AG09319 (cell line): ENCODE measurements around a stretch of chr6.

GRCh38 chr6:110782521-110783445 is 32.5 kb downstream of the CDK19 start:
- RRBS: no CpG with 5 or more reads among the region's 4 CpGs

- RRBS: no CpG with 5 or more reads among the region's 20 CpGs
These were observed 30.7 kb downstream of the MFSD4B start for GRCh38 chr6:111289563-111290606.

DNA sequence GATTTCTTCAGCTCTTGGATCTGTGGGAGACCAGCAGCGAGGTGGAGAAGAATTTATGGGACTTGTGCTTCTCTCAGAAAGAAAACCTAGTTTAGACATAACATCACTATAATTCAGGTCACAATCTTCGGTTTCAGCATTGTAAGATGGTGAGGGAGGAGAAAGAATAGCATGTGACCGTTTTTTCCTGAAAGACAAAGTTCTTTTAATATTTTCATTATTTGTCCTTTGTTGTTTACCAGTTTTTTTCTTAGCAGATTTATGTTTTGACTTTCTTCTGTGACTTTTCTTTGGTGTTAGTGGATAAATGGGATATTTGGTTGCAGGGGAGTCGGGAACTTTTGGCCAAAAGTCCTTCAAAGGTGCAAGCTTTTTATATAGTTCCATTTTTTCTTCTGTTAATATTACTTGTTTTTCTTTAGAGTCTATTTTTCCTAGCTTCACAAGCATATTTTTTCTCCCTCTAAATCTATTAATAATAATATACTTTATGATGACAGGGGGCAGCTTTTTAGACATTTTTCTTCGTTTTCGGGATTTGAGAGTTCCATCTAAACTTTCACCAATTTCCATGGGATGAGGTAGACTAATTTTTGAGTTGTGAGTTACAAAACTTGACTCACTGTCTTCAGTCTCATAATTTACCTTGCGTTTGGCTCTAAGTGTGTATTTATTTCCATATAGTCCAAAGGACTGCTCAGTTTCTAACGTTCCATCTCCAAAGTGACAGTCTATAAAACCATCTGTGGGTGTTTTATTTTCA is 107.9 kb downstream of the REV3L start:
- RRBS: no CpG with 5 or more reads among the region's 8 CpGs

DNA sequence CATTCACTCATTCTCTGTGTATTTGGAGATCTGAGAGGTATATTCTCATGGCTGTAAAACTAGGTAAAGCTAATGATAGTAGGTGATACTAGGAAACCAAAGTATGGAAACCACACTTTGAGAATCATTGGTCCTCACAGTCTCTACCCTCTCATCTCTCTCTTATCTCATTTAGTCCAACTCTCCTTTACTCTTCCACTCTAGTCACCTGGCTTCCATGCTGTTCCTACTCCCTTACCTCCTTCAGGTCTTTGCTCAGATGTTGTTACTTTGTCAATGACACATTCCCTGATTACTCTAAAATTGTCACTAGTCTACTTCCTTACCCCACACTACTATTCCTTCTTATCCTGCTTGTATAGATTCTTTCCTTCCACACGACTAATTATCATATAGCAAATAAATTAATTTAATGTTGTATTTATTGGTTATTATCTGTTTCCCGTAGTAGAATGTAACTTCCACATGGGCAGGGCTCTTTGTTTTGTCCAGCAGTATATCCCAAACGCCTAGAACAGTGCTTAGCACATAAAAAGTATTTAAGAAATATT is 67.5 kb downstream of the REV3L start:
- RRBS: no CpG with 5 or more reads among the region's 3 CpGs

DNA sequence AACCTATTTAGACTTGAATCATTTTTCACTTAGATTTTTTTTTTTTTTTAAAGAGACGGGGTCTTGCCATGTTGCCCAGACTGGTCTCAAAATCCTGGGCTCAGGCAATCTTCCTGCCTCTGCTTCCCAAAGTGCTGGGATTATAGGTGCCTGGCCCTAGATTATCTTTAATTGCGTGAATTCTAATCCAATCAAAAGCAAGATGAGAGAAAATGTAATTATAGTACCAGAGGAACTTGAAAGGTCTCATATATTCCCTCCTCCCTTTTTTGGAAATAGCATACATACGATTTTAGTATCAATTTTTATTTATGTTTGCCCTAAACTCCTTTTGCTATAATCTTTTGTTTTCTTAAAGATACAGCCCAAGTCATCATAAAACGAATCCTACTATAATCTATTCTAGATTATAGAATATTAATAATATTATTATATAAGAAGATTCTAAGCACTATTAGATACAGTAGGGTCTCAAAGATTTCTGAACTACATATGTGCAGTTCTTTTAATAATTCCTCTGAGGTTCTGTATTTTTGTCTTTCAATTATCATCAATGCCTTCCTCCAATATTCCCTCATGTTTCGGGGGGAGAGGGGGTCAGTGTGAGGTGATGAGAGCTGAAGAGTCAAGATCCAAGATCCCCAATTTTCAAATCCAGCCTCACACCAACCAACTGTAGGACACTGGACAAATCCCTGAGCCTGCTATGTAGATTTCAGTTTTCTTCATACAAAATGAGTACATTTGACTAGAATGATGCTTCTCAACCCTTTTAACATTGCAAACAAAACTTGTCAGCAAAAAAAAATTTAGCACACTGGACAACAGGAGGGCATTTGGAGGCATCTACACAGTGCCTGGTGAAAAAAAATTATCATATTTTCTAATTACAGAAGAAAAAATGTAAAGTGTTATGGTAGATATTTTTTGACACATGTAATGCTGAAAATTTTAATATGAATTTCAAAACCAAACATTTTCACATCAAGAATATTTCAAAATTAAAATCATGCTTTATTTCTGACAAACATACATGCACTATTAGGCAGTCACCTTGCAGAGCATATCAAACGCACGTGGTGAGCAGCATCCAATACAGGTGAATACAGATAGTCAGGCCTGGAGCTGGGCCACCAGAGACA is 9.5 kb downstream of the REV3L start:
- RRBS: no CpG with 5 or more reads among the region's 7 CpGs

GRCh38 chr6:111572946-111573963 is 32.4 kb downstream of the TRAF3IP2 start:
- RRBS: no CpG with 5 or more reads among the region's 10 CpGs

DNA sequence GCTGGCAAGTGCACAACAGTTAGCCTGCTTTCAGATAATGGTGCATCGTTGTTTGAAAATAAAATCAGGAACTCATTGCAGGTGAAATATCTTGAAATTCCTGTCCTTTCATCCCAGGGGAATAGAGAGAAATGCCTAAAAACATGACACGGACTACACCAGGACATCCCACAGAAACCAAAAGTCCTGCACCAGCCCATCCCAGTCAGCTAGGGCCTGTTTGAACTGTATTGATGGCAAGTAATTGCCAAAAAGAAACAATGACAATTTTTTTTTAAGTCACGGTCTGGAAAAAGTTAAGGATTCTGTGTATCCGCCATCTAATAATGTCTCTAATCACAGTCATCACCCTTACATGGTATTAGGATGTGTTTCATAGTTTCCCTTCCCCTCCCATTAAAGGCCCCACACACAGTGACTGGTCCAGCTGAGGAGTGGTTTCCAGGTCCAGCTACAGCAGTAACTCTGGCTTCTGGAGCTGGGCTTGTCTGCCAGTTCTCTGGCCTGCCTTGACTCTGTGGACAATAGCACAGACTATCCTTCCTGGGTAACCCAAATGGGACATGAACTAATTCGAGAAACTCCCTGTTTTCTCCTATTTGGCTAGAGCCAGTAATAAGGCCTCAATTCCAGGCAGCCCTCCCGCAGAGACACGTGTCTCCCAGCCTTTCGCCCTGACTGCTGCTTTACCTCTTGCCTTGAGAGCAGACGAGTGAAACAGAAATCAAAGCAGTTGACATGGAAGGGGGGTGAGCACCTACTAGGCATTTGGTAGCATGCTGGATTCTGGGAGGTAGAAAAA is 1.5 kb downstream of the TRAF3IP2 start:
- RRBS: no CpG with 5 or more reads among the region's 9 CpGs

GRCh38 chr6:111615044-111615582 is 9.4 kb upstream of the TRAF3IP2 start:
- RRBS: no CpG with 5 or more reads among the region's 10 CpGs

DNA sequence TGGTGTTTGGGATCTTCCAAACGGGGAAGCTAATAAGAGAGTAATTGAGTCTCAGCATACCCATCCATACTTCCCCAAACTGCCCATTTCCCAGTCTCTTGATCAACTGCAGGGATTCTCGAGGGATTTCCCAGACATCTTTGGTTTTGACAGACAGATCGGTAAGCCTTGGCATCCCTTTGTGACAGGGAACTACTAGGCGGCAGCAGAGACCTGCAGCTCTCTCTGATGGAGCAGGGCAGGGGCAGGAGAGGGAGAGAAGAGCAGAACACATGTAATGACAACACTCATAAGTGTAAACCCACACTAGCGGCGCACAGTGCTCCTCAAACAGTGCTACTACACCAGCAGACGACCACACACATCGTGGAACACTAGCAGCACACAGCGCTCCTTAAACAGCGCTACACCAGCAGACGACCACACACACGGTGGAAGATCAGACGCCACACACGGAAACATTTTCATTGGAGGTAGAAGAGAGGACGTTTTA is 94.4 kb upstream of the TRAF3IP2 start:
- RRBS: no CpG with 5 or more reads among the region's 15 CpGs

DNA sequence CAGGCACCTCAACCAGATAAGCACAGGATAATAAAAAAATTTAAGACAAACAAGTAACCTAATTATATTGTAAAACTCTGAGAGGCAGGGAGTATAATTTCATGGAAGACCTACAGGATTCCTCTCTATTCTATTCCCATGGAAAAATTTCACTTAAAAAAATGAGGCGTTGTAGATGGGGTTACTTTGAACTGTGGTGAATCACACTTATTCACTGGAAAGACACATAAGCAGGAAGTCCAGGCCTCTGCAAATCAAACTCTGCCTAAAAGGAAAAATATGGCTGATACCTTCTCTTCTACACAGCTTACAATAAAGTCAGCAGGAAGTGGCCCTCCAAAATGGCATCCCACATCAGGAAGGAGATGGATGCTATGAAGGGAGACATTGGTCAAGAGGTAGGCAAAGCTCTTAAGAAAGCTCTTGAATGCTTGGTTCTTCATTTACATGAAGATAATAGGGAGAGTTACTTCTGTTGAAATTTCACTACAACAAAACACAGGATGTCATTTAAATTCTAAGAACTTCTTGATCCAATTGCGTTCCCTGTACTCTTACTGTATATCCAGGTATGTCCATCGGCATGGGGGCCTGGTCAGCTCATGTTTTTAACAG is 115.9 kb downstream of the FYN start:
- RRBS: no CpG with 5 or more reads among the region's 3 CpGs

DNA sequence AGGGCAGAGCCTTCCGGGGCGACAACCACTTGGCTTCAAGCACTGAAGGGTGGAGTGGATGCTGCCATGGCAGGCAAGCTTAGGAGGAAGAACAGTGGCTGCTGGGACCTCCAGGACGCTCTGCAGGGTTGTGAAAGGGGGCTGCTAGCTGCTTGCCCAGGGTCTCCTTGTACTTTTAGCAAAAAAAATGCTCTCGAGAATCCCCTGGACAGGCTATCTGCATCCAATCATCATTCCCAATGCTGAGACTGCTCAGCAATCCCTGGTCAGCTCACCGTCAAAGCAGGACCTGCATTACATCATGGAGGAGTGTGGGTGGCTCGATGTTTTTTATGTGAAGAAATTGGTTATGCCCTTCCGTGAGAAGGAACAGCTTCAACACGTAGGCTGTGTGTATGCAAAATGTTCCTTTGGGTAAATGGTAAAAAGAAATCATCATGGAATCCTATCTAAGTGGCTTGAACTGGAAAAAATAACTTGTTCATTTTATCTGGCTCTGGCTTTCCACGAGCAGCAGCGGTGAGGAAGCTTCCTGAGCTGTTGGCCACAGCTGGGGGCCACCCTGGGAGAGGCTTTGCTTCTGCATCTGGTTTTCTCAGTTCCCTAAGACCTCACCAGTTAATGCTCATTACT is 111.5 kb downstream of the FYN start:
- RRBS: no CpG with 5 or more reads among the region's 10 CpGs

GRCh38 chr6:111767618-111768295 is 105.5 kb downstream of the FYN start:
- RRBS: no CpG with 5 or more reads among the region's 6 CpGs

DNA sequence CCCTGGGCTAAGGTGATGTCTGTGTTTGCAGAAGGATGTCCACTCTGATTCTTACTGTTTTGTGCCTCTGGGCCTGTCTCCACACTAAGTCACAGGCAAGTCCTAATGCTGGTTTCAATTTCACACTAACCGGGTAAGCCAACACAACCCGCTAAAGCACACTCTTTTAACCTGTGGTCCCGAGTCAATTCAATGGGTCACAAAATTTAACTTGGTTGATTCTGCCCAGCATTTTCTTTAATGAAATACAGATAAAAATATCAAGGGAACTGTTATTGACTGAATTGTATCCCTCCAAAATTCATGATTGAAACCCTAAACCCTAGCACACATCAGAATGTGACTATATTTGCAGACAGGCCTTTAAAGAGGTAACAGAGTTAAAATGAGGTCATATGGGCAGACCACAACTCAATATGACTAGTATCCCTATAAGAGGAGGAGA is 78.4 kb downstream of the FYN start:
- RRBS: no CpG with 5 or more reads among the region's 3 CpGs

GRCh38 chr6:111855540-111856261 is 17.6 kb downstream of the FYN start:
- RRBS: no CpG with 5 or more reads among the region's 4 CpGs

GRCh38 chr6:111908732-111909655 is 35.7 kb upstream of the FYN start:
- RRBS: no CpG with 5 or more reads among the region's 18 CpGs

DNA sequence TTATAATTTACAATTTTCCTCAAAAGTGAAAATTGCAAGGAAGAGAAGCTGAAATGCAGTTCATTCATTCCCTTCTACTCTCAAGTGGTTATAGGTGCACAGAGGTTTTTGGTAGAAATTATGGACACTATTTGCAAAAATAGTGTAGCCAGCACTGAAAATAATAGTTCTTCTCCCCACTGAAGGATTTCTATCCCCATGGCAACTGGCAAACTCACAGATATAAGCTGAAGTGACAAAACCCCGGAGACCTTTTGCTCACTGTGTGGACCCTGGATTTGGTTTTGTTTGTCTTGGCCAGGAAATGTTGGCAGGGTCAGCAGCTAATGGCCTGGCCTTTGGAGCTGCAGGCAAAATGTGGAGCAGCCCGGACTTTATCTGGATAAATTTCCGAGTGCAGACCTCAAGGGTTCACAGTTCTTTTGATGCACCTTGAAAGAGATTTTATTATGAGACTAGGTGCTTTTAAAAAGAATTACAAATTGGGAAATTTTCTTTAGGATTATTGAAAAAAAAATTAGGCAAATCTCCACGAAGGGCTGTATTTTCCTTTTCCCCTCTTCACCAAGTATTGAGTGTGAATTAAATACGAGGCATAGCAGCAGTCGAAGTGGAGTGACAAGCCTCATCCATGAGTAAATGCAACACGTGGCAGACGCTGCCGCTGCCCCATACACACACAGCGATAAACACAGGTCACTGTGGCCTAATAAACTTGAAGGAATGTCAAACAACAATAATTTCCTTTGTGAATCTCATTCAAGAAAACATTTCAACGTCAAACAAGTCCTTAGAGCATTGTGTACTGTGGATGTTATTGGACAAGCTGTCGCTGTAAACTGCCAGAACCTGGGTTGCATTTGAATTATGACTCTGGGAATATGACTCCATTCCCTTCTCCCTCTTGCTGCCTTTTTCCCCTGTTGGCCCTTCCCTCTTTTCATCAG is 35.2 kb upstream of the CCN6 start:
- RRBS: no CpG with 5 or more reads among the region's 12 CpGs

DNA sequence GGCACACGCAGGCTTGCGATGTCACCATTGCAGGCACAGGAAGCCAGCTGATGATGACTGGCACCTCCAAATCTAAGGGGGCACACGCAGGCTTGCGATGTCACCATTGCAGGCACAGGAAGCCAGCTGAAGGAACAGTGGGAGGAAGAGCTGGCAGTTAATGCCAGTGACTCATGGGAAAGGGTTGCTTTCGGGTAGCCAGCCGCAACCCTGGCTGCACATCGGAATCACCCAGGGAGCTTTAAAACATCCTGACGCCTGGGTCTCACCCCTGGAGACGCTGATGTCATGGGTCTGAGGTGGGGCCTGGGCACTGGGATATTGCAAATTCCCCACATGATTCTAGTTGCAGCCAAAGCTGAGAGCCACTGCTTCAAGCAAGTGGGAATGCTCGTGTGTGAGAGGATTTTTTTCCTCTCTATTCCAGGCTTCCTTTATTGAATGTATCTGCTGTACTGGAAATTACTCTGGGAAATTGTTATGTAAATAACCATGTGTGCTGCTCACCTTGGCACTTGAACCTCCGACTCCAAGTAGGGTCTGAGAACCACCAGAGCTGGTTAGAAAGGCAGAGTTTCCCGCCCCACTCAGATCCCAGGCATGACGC is 16.0 kb upstream of the CCN6 start:
- RRBS: no CpG with 5 or more reads among the region's 13 CpGs

GRCh38 chr6:112114371-112114780 is 27.0 kb downstream of the FAM229B start:
- RRBS: no CpG with 5 or more reads among the region's 1 CpG

- RRBS: no CpG with 5 or more reads among the region's 4 CpGs
These were observed 73.3 kb downstream of the LAMA4 start for GRCh38 chr6:112181122-112181401.

- RRBS: no CpG with 5 or more reads among the region's 8 CpGs
These were observed 51.4 kb downstream of the LAMA4 start for GRCh38 chr6:112202932-112203394.